Mesenchymal stem cell of adipose (primary cell): ENCODE data around the gene MR1.

DNA sequence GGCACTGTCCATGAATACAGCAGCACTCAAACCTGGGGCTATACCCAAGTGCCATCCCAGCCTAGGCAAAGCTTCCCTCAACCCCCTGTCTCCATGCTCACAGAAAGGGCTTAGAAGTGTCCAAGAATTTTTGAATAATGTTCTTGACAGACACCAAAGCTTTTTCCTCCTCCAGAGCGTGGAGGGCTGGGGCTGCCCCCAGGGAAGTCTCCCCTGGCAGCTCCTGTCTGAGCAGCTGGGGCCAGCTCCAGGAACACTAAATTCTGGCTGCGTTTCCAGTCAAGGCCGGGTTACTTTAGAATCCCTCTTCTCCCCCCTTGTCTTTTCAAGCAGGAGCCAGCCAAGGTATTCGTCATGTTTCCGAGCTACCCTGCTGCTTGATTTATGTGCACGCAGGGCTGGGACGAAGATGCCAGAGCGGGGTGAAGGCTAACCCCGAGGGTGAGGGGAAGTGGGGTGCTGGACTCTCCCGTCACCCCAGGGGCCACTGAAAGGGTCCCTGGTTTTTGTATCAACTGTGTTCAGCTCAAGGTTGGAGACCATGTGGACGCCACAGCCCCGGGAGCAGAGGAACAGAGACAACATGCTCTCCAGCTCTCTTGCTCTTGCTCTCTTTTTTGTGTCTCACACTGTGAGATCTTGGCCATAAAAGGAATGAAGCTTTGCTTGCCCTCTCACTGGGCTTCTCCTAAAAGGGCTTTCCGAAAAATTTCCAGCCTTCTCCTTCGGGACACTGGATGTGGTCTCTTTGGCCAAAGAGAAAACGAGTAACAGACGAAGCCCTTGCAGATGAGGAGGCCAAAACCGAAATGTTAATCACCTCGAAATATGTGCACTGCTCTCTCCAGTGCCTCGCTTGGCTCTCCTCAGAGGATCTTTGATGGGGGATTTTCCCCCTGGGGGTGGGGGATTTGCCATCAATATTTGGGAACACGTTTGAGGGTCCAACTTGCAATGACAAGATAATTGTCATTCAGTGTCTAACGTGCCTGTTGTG, 68.2 kb upstream of the ANGPTL1 start:
- CAGE, long polyA plus RNA: no peak

- CAGE, long polyA plus RNA: no peak
These were observed 60.1 kb downstream of the TOR3A start for GRCh38 chr1:179141898-179142440.

GRCh38 chr1:179187871-179188525, 41.5 kb downstream of the ABL2 start:
- CAGE, long polyA plus RNA: no peak

DNA sequence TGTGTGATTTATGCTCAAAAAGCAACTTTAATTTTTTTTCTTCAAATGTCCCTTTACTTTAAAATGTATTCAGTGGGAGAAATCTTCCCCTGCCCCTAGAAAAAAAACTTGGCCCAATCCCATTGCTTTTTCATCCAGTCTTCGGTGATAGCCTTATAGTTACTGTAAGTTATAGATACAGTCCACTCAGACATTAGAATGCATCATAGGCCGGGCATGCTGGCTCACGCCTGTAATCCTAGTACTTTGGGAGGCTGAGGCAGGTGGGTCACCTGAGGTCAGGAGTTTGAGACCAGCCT, 61.9 kb downstream of the FAM163A start:
- CAGE, long polyA plus RNA: no peak

- CAGE, long polyA plus RNA: no peak
These were observed 12.6 kb downstream of the TOR1AIP2 start for GRCh38 chr1:179864621-179865741.

DNA sequence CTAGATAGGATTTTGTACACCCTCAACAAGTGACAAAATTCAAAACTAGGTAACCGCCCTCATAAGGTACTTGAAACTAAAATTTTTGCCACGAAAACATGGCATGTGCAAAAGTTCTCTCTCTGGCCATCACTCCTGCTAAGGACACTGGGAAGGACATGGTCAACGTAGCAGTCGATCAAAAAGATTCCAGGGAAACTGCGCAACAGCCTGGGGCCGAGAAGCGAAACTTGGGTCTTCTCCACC, 369 bp upstream of the TOR1AIP1 start:
- CAGE, long polyA plus RNA: no peak

- CAGE, long polyA plus RNA: no peak
These were observed 17.5 kb downstream of the CEP350 start for GRCh38 chr1:179971956-179972617.

- CAGE, long polyA plus RNA: no peak
These were observed 35.9 kb downstream of the CEP350 start for GRCh38 chr1:179990433-179990919.

DNA sequence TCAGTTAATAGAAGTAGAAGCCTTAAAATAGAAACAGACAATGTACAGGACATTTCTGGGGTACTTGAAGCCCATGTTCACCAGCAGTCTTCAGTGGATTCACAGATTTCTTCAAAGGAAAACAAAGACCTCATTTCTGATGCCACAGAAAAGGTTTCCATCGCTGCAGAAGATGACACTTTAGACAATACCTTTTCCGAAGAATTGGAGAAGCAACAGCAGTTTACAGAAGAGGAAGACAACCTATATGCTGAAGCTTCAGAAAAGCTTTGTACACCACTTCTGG, 60.7 kb upstream of the QSOX1 start:
- CAGE, long polyA plus RNA: no peak

- CAGE, long polyA plus RNA: no peak
These were observed 16.0 kb downstream of the QSOX1 start for GRCh38 chr1:180170299-180171343.

GRCh38 chr1:180184202-180185407, 29.9 kb downstream of the QSOX1 start:
- CAGE, long polyA plus RNA: no peak

DNA sequence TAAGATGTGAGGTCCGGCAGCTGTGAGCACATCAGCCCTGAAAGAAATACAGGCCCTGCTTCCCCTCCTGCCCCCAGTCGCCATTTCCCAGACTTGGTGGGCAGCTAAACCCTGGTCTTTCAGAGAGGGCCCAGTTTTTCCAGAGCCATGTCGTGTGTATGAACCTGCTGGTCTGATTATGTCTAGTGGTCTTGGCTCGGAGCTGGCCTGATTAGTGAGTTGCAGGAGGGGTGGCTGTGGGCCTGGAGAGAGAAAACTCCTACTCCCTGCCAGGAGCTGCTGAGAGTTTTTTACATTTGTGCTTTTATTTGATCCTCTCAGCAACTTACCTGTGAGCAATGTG, 30.8 kb downstream of the QSOX1 start:
- CAGE, long polyA plus RNA: no peak

- CAGE, long polyA plus RNA: no peak
These were observed 35.5 kb downstream of the QSOX1 start for GRCh38 chr1:180189871-180190844.

GRCh38 chr1:180192947-180194035, 36.8 kb upstream of the LHX4 start:
- CAGE, long polyA plus RNA: no peak

- CAGE, long polyA plus RNA: no peak
These were observed 4.6 kb downstream of the KIAA1614 start for GRCh38 chr1:180917202-180917764.

DNA sequence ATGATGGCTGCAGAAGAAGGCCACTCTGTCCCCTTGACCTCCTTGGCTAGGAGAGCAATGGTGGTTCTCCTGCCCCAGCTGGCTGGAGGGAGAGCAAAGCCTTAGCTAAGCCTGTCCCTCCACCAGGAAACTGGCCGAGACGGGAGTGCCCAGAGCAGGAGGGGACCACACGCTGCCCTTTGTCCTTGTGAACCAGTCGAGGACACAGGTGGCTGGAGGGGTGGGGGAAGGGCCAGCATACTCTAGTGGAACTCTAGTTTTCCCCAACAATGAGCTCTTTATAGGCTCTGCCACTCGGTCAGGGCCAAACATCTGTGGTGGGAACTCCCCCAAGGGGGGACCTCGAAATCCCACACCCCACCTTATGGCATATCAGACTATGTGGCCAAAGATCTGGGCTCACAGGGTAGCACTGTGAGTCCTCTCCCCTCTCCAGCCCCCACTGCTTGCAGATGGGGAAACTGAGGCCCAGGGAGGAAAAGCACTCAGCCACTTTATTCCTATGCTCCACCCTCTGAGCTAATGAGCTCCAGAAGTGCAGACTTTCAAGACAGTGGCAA, 12.9 kb downstream of the KIAA1614 start:
- CAGE, long polyA plus RNA: no peak

DNA sequence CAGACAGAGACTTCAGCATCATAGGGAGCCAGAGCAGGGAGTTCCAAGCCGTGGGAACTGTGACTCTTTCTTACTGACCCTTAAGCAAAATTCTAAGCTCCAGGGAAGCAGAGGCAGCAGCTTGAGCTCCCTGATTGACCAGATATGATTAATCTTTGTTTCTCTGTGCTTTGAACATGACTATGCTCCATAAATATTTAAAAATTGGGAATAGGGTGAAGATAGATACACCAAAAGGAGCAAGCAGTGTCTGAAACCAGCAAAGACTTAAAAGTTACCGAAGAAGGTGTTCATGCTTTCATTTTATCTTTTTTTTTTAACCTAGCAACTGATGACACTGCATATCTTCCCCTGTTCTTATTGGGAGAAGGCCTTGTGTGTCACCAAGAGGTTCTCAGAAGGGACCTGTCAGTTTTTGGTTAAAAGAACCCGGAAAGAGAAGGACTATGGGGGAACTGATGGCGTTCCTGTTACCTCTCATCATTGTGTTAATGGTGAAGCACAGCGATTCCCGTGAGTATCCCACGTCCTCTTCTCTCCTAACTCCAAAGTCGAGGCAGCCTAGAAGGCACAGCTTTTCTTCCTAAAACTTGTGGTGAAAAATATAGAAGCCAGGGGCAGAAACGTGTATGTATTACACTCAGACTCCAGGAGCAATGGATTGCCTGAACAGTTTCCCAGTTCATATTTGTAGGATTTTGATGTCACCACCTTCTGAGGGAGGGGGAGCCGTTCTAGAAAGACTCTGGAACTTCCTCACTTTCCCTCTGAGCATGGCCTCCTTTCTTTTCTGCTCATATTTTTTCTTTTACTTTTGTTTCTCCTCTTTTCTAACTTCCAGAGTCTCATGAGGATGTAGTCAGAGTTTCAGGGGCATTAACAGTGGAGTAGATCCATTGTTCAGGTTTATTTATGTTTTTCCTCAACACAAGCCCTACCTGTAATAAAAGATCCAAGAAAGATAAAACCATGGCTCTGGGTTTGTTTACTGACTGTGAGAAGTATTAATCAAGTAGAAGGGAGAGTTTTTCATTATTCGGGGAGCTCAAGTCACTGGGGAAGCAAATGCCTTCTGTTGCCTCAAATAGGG, at the start of gene MR1:
MR1 (plus strand) TSS at position 422 of the 1,090 bp plus-strand sequence.
- CAGE, long polyA plus RNA: no peak

DNA sequence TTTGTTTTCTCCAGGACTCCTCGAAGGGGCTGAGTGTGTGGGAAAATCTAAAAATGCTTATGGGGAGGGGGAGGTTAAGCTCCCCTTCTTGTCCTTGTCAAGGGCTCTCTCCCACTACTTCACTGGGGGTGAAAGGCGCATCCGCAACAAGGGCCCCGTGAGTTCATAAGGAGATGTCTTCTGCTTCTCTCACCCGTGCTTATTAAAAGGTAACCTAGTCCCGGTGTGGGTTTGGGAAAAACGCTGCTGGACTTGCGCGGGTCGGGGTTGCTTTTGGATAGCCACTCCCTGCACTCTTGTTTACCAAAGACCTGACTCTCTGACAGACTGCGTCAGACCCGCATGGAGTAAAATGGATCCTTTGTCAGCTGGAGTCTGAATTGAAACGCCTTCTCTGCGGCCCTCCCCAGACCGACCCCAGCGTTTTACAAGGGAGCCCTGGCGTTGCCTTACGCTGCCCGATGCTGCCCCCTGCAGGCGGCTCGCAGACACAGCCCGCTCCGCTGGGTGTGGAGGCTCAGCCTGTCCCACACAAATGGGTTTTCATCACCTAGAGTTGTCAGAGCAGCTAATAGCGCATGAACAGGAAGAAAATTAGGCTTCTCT, 53.8 kb downstream of the IER5 start:
- CAGE, long polyA plus RNA: no peak

GRCh38 chr1:181152835-181153422, 64.4 kb downstream of the IER5 start:
- CAGE, long polyA plus RNA: no peak

DNA sequence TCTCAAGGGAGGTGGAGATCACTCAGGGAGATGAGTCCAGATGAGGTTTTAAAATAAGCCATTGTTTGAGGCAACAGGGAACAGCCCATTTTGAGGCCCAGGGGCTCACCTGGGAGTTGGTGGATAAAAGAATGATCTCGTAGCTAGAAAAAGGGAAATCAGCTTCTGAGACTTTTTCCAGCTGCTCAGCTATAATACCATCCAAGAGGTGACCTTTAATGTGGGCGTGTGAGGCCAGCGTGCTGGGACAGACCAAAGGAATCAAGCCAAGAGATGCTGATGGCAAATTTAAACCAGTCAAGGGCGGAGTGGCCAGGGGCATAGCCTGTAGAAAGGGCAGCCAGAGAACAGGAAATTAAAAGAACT, 132.5 kb downstream of the IER5 start:
- CAGE, long polyA plus RNA: no peak